Testis (tissue), 5 donors: ENCODE measurements around a stretch of chr16.

DNA sequence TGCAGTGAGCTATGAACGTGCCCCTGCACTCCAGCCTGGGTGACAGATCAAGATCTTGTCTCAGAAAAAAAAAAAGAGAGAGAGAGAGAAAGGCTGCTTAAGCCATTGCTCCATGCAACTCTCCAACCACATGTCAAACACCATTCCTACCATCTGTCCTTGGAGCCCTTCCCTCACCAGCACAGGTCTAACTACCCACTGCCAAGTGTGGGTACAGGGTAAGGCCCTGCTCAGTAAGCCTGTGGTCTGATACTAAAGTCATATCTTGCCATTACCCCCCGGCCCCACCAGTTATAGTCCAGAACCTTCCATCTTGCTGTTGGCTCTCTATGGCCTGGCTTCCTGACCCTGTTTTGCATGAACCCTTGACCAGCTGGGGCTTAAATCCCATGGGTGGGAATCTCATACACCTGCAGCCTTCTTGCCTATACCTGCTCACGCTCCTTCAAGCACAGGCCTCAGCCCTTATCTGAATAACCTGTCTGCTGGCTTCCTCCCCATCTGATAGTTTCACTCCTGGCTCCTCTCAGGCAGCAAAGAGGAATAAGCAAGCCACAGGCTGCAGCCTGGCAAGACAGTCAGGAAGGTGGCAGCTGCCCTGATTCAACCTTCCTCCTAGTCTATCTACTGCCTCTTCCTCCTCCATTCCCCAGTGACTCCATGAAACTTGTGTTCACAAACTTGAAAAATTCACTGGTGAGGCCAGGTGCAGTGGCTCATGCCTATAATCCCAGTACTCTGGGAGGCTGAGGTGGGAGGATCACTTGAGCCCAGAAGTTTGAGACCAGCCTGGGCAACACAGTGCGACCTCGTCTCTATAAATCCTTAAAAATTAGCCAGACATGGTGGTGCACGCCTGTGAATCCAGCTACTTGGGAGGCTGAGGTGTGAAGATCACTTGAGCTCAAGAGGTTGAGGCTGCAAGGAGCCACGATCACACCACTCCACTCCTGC lies 64.0 kb downstream of the ZFHX3 start:
- PRO-cap, 3 experiments, result no peak in any of the 3 experiments
- RAMPAGE, long total RNA, 2 experiments, result no peak in any of the 2 experiments
- RRBS, result no CpG with 5 or more reads among the region's 7 CpGs

DNA sequence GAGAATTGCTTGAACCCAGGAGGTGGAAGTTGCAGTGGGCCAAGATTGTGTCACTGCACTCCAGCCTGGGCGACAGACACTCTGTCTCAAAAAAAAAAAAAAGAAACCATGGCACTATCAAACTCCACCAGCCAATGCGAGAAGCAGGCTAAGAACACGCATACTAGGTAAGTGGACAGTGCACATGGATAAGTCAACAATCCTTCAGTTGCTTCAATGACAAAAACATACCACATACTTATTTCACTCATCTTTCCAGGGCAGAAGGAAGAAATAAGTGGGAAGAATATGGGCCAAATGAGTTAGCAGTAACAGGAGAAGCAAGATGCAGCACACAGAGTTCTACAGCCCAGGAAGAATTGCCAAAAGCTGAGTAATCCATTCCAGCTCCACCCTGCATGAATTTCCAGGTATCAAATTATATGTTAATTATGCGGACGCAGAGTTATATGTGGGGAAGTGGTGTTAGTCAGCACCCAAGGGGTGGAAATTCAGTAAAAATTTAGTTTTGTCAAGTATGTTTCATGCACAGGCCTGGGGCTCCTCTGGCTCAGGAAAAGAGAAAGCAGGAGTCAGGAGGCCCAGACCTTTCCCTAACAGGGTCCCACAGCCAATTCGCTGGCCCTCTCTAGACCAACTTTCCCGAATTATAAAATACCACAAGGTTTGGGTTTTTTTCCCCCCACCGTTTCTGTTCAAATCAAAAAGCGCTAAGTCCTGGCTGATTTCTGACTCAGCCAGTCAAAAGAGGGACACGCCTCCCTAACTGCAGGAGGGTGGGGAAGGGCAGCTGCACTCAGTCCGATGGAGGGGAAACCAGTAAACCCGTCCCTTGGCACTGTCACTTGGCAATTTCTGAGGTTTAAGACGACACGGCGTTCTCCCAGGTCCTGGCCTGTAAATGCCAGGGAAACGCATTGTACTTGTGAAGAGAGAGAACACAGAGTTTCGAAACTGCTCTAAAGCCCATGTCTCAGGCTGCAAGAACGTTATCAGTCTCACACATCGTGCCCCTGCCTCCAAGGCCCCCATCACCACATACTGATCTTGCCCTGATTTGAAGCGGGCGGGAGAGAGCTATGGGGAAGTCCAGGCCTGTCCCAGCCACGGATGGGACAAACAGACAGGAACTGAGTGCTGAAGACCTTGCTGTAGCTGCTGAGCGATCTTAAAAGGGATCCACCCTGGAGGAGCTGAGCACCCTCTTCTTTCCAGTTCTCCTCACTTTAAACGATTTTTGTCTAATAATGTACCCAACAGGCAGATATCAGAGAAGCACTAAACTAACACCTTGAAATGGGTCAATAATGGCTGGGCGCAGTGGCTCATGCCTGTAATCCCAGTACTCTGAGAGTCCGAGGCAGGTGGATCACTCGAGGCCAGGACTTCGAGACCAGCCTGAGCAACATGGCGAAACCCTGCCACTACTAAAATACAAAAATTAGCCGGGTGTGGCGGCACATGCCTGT lies 58.0 kb downstream of the ZFHX3 start:
- PRO-cap, 3 experiments, result peak in 2 of 3 experiments; most common plus-strand start position 854 of the sequence (in 2); most common minus-strand start position 897 of the sequence (in 1)
- RAMPAGE, long total RNA, 2 experiments, result no peak in any of the 2 experiments
- RRBS, result no CpG with 5 or more reads among the region's 31 CpGs

DNA sequence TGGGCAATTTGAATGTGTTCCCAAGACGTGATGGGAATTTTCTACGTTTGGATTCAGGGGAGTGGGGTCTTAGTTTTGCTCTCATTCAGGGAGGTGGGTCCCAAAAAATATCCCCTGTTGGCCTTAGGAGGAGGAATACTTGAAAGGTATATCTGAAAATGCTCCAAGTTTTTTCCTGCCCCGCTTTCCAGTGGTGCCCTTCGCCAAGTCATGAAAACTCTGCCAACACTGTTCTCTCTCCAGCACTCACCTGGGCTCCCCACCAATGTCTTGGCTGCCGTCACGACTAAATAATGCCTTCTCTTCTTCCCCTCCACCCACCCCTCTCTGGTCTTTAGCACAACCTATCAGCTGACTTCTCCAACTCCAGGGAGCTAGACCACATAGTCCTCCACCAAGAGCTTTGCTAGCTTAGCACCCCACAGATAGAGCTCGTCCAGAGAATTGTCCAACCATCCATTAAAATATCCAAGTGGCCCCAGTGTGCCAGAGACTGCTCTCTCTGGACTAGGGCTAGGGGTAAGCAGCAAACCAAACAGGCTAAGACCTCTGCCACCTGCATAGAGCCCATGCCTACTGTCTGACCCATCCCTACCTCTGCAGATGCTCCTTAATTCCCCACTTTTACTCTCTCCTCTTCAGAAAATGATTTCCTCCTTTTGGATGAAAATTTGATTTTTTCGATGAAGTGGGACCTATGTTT lies 30.5 kb downstream of the ZFHX3 start:
- PRO-cap, 3 experiments, result no peak in any of the 3 experiments
- RAMPAGE, long total RNA, 2 experiments, result no peak in any of the 2 experiments
- RRBS, result no CpG with 5 or more reads among the region's 8 CpGs

- PRO-cap, 3 experiments, result no peak in any of the 3 experiments
- RAMPAGE, long total RNA, 2 experiments, result no peak in any of the 2 experiments
- RRBS, result 89% methylated on average over 4 of the region's 7 CpGs
Observed at GRCh38 chr16:73027577-73028011, 20.3 kb downstream of the ZFHX3 start.

DNA sequence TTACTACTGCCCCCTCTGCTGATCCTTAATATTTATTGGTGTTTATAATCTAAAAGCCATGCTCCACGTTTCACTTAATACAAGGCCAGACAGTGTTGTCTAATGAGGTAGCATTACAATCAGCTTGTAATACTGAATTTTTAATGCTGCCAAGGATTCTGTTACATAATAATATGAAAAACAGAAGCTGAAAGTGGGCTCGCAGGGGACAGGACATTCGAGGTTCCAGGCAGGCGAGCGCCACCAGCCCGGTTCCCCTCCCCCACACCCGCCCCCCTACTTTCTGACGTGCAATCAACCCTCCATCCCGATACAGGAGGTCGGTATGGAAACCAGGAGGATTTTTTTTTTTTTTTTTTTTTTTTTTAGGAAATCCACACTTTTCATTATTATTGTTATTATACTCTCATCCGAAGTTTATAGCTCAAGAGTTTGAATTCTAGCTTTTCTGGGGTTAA lies 6.2 kb upstream of the ZFHX3 start:
- PRO-cap, 3 experiments, result peak in 2 of 3 experiments; most common plus-strand start position 211 of the sequence (in 1)
- RAMPAGE, long total RNA, 2 experiments, result no peak in any of the 2 experiments
- RRBS, result no CpG with 5 or more reads among the region's 11 CpGs

- PRO-cap, 3 experiments, result no peak in any of the 3 experiments
- RAMPAGE, long total RNA, 2 experiments, result no peak in any of the 2 experiments
- RRBS, result no CpG with 5 or more reads among the region's 4 CpGs
Observed at GRCh38 chr16:73056400-73056754, 8.4 kb upstream of the ZFHX3 start.

DNA sequence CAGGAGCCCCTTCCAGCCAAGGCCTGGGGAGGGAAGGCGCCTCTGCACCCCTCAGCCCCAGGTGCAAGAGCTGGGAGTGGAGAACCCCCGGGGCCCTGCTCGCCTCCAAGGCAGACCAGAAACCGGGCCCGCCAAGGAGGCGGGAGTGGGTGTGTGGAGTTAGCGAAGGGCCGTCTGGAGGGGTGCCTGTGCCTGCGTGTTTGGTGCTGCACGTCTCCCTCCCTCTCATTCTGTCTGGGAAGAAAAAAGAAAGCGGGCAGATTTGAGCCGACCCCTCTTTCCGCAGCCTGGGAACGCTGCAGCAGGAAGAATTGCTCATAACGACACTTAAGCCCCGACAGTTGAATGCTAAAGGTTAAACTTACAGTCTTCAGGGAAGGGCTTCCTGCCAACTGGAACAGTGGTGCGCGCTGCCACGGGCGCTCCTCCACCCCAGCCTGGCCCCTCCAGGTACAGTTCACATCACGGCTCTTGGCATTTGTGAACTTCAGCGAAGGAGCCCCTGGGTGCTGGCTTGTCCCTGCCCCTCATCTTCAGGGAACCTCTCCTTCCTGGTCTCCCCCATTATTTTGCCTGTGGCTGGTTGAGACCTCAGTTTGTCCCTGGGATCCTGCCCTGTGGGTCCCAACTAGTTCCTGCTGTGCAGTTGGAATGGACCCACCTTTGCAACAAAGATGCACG lies 19.2 kb upstream of the ZFHX3 start:
- PRO-cap, 3 experiments, result peak in 2 of 3 experiments; most common minus-strand start position 236 of the sequence (in 2)
- RAMPAGE, long total RNA, 2 experiments, result no peak in any of the 2 experiments
- RRBS, result no CpG with 5 or more reads among the region's 23 CpGs

GRCh38 chr16:73092328-73093031 lies 44.6 kb upstream of the ZFHX3 start:
- PRO-cap, 3 experiments, result no peak in any of the 3 experiments
- RAMPAGE, long total RNA, 2 experiments, result no peak in any of the 2 experiments
- RRBS, result no CpG with 5 or more reads among the region's 22 CpGs

DNA sequence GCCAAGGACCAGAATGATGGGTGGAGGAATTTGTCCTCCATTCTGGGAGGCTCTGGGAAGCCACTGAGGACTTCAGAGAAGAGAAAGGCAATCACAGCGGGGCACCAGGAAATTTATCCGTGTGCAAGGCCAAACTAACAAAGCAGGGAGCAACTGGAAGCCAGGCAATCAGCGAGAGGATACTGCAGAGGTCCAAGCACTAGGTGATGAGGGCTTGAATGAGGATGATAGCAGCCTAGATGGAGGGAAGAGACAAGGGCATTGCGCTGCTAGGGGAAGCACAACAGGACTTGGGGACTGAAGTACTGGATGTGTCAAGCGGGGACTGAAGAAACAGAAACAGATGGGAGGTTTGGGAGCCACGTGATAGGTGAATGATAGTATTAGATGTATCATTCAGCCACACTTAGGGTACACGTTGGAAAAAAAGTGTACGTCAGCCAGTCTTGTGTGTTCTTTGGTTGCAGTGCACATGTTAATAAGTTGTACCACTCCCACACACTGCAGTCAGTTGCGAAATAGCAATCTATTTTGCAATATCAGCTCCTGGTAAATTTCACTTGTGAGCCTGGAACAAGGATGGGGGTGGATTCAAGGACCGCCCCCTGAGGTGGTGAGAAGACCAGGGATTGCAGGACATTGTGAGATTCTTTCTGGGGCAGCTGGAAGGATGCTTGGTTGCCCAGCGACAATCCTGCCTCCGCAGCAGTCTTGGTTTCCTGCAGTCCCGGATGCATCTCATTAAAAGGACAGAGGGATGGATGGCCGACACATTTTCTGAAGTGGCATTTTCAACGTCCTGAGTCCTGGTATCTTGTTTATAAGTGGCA lies 78.4 kb upstream of the ZFHX3 start:
- PRO-cap, 3 experiments, result no peak in any of the 3 experiments
- RAMPAGE, long total RNA, 2 experiments, result no peak in any of the 2 experiments
- RRBS, result no CpG with 5 or more reads among the region's 15 CpGs

- PRO-cap, 3 experiments, result no peak in any of the 3 experiments
- RAMPAGE, long total RNA, 2 experiments, result no peak in any of the 2 experiments
- RRBS, result no CpG with 5 or more reads among the region's 6 CpGs
Observed at GRCh38 chr16:73149444-73149679, 101.4 kb upstream of the ZFHX3 start.

DNA sequence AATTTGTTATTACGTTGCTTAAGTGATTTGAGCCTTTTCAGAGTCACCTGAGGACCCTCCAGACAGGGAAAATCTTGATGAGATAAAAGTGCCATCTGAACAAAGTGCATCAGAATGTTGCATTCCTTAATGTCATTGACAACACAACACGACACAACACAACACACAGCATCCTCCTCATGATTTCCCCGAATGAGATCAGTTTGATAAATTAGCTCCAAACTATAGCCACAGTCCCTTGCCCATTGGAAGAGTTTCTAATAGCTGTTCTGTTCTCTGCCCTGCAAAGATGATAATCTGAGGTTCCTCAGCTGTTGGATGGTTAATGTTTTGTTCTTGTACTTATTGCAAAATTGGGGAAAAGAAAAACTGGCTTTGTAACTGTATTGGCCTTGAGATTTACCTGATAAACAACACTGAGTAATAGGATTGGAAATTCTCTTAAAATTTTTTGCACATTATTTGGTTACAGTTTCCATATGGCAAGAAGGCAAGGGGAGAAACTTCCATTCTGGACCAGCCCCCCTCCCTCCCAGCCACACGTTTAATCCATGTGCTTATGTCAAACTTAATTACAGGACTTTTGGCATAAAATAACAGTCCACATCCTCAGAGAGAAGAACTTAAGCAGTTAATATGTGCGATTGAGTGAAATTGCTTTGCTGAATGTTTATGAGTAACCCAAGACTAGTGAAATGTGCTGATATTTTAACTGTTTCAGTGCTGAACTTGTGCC lies 119.0 kb upstream of the ZFHX3 start:
- PRO-cap, 3 experiments, result no peak in any of the 3 experiments
- RAMPAGE, long total RNA, 2 experiments, result no peak in any of the 2 experiments
- RRBS, result no CpG with 5 or more reads among the region's 5 CpGs

DNA sequence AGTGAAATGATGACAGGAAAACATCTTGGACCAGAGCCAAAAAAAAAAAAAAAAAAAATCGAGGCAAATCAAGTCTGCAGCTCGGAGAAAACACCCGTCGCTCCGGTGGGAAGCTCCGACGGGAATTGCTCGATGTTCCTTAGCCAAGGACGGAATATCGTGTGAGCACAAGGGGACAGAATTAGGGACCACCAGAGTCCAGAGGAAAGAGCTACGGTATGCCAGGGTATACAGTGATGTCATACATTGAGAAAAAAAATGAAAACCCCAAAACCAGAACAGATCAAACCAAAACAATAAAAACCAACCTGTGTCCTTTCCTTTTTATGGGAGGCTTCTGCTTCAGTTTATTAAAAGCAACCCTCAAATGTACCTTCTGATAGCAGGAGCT lies 185.1 kb upstream of the ZFHX3 start:
- PRO-cap, 3 experiments, result no peak in any of the 3 experiments
- RAMPAGE, long total RNA, 2 experiments, result no peak in any of the 2 experiments
- RRBS, result no CpG with 5 or more reads among the region's 11 CpGs

DNA sequence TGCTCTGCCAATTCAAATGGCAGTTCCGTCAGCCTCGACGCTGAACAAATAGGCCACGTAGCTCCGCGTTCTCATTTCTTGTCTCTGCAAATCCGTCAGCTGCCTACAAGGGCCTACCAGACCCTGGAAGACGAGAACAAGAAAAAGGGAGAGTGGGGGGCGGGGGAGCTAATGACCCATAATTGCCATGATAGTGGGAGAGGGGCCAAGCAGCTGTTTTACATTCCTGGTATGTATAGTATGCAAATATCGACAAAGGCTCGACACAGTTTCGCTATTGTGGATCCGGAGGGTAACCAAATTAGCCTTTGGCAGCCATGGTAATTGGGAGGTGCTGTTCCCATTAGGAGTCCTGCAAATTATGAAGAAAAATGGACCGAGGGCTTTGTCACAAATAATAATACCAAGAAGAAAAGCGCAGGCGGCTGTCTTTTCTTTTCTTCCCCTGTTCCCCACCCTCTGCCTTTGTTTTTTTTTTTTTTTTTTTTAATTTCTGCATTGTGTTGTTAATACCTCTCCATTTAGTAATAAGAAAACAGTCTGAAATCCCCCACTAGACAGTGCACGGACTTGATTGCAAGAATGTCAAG lies 435.6 kb upstream of the ZFHX3 start:
- PRO-cap, 3 experiments, result no peak in any of the 3 experiments
- RAMPAGE, long total RNA, 2 experiments, result no peak in any of the 2 experiments
- RRBS, result no CpG with 5 or more reads among the region's 17 CpGs

GRCh38 chr16:74291628-74292341 lies 4.8 kb upstream of the PSMD7 start:
- PRO-cap, 3 experiments, result no peak in any of the 3 experiments
- RAMPAGE, long total RNA, 2 experiments, result no peak in any of the 2 experiments
- RRBS, result no CpG with 5 or more reads among the region's 1 CpG

DNA sequence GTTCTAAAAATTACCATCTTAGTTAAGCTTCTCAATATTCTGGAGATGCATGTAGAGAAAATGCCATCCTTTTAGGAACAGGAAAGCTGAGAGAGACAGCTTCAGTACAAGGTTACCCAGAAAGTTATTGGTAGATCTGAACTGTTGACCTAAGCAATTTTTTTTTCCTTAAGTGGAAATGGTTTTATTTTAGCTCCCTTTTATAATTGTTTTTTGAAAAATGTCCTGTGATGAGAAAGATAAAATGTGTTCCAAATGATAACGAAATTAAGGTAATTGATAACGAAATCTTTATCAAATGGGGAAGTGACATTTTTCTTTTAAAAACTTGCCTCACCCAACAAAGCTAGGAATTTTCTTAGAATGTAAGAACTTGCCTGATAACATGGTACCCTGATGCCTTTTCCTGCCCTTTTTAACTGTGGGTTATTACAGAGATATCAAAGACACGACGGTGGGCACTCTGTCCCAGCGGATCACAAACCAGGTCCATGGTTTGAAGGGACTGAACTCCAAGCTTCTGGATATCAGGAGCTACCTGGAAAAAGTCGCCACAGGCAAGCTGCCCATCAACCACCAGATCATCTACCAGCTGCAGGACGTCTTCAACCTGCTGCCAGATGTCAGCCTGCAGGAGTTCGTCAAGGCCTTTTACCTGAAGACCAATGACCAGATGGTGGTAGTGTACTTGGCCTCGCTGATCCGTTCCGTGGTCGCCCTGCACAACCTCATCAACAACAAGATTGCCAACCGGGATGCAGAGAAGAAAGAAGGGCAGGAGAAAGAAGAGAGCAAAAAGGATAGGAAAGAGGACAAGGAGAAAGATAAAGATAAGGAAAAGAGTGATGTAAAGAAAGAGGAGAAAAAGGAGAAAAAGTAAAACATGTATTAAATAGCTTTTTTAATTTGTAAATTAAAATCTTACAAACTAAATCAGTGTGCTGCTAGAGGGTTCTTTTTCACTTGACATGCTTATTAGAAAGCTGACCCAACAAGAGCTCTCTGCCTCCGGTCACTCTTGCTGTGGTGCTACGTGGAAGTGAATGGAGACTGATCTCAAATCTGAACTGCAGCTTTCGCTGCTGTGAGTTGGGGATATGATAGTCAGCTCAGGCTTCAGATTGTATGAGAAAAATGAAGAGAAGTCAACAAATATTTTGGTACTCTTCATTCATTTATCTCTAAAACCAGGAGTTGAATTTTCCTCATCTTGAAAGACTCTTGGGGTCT lies 8.7 kb downstream of the PSMD7 start:
- PRO-cap, 3 experiments, result no peak in any of the 3 experiments
- RAMPAGE, long total RNA, 2 experiments, result start-site peak on the plus strand in 1 of 2 experiments, centred at position 558 of the sequence, 364 reads per replicate
- RRBS, result no CpG with 5 or more reads among the region's 16 CpGs

DNA sequence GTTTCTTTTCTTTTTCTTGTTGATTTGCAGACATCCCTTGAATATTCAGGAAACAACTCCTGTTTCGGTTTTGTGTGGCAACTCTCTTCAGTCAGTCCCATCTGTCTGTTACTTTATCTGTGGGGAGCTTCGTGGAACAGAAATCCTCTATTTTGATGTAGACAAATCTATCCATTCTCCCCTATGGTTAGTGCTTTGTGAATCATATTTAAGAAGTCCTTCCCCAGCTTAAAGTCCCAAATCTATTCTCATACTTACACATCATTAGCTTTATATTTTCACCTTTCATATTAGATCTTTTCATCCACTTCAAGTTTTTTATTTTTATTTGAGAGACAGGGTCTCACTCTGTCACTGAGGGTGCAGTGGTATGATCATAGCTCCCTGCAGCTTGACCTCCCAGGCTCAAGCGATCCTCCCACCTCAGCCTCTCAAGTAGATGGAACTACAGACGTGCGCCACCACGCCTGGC lies 20.9 kb downstream of the PSMD7 start:
- PRO-cap, 3 experiments, result no peak in any of the 3 experiments
- RAMPAGE, long total RNA, 2 experiments, result no peak in any of the 2 experiments
- RRBS, result no CpG with 5 or more reads among the region's 6 CpGs

GRCh38 chr16:74398405-74398955 lies 22.4 kb downstream of the NPIPB15 start:
- PRO-cap, 3 experiments, result no peak in any of the 3 experiments
- RAMPAGE, long total RNA, 2 experiments, result start-site peak on the plus strand in 1 of 2 experiments, at chr16:74398700-74398718 at its widest, 13 reads per replicate
- RRBS, result no CpG with 5 or more reads among the region's 14 CpGs

- PRO-cap, 3 experiments, result no peak in any of the 3 experiments
- RAMPAGE, long total RNA, 2 experiments, result no peak in any of the 2 experiments
- RRBS, result no CpG with 5 or more reads among the region's 9 CpGs
Observed at GRCh38 chr16:74637385-74638123, 29.1 kb downstream of the RFWD3 start.

- PRO-cap, 3 experiments, result no peak in any of the 3 experiments
- RAMPAGE, long total RNA, 2 experiments, result no peak in any of the 2 experiments
- RRBS, result no CpG with 5 or more reads among the region's 6 CpGs
Observed at GRCh38 chr16:74665873-74666199, 841 bp downstream of the RFWD3 start.

GRCh38 chr16:74695794-74696349 lies 4.8 kb downstream of the MLKL start:
- PRO-cap, 3 experiments, result peak in 3 of 3 experiments; most common plus-strand start chr16:74696103 (in 3)
- RAMPAGE, long total RNA, 2 experiments, result no peak in any of the 2 experiments
- RRBS, result no CpG with 5 or more reads among the region's 9 CpGs